ENCODE data around the genes EBP, TBC1D25, SUV39H1, ERAS, CCDC22, GAGE12J, GAGE12D and GAGE12F.

DNA sequence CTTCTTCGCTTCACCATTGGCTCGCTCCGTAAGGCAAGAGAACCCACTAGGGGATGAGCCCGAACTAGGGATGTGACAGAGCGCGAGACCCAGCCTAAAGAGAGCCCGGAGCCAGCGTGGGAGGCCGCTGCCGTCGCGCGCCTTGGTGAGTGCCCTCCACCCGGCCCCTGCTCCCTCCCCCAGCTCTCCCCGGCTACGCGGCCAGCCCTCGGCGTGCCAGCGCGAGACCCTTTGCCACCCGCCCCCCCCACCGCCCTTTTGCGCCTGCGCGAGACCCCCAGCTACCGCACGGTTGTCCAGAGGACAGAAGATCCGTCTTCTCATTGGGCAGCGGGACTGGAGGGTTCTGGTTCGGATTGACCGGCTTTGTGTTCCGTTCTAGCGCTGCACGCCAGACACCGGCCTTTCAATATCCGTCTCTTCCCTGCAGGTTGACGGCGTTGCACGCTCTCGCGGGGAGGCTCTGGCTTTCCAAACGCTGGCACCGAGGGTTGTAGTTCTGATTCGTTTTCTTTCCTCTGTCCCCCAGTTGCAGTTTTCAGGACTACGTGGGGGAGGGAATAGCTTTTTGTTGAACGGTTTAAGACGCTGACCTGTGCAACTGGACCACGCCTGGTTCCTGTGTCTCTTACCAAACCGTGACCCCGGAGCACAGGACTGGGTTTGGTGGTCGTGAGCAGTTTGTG lies at the start of gene EBP:
Gene EBP (plus strand): TSS at position 46 of the 686 bp plus-strand sequence.
- PRO-cap, result unidirectional peak, plus-strand start at position 97 of the sequence

- PRO-cap, result bidirectional peak, plus-strand start at chrX:48539707, minus-strand start at chrX:48539428; unidirectional peak, plus-strand start at chrX:48539865; unidirectional peak, minus-strand start at chrX:48540121
Observed at GRCh38 chrX:48539218-48540187, at the start of gene TBC1D25. TBC1D25 (plus strand) TSS chrX:48539714.

DNA sequence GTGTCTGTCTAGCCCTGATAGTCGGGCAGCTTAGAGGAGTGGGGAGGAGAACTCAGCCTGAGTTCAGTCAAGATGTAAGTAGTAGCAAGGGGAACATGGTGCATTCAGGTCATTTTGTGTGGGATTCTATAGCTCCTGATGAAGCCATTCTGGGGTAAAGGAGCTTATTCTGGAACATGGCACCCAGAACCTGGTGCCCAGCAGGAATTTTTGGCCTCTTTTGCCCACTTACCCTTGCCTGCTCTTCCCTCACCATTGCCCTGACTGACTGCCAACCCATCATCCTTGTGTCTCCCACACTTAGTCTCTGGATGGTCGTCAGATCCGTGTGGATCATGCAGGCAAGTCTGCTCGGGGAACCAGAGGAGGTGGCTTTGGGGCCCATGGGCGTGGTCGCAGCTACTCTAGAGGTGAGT lies 1.7 kb downstream of the RBM3 start:
- PRO-cap, result no peak

- PRO-cap, result no peak
Observed at GRCh38 chrX:48617912-48618360, 20.6 kb downstream of the WDR13 start.

DNA sequence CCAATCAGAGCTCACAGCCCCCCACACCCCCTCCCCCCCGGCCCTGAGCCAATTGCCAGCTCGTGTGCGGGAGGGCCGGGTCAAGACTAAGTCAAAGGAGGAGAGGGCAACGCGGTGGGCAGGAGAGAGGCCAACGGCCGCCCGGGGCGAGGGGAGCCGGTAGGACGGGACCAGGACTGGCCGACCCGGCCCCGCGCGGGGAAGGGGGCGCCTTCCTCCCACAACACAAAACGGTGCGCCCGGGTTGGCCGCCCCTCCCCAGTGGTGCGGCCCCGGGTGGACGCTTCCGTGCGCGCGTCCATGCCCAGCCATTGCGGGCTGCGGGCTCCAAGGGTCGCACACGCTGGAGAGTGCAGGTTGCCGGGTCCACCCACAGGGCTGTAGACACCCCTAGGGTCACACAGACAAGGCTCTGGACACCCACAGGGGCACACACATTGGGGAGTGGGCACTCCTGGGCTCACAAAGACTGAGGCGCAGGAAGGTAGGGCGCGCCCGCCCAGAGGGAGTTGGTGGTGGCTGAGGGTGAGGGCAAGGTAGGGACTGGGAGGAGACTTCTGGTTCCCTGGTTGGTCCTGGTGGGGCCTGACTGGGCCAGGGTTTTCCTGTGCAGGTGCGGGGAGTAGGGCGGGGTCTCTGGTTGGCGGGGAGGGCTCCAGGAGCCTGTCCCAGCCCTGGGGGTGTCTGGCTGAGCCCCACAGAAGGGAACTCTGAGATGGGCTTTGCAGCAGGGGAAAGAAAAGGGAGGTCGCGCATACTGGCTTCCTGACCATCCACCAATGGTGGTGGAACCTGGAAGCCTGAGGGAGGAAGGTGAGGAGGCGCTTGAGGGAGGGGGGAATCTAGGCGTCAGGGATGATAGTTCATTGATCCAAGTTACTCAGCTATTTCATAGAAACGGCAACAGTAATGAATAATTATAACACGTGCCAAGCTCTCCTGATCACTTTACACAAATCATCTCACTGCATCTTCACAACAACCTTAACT lies 6.8 kb upstream of the WAS start:
- PRO-cap, result bidirectional peak, plus-strand start at position 94 of the sequence, minus-strand start outside the sequence; unidirectional peak, plus-strand start at position 311 of the sequence

GRCh38 chrX:48686692-48686976 lies 3.0 kb downstream of the WAS start:
- PRO-cap, result no peak

DNA sequence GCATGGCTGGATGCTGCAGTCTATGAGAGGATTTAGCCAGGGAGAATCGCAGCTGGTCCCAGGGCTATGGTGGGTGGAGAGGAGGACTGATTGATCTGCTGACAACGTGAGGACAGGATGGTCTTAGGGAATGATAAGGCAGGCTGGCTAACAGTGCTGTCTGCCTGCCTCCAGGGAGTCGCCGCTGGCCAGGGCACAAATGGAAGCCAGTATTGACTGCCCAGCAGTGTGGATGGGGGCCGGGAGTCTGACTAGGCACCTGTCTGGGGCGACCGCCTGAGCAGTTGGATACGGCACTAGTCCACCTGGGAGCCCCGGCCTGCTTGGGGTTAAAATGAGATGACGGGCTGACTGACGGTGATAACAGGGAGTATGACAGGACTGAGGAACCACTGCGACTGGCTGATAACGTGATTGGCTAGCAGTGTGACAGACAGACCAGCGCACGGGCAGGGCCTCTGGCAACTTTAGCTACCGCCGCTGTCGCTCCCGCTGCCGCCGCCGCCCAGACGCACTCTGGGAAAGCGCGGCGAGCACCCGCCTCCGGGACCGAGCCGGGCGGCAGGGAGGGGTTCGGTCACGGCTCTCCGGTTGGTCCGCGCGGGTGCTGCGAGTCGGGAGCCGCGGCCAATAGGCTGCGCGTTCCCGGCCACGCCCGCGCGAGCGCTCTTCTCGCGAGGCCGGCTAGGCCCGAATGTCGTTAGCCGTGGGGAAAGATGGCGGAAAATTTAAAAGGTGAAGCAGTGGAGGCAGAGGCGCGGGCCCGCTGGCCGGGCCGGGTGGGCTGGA lies at the start of gene SUV39H1:
Gene SUV39H1 (plus strand): TSS at position 666 of the 789 bp plus-strand sequence.
- PRO-cap, result bidirectional peak, plus-strand start at position 758 of the sequence, minus-strand start at position 518 of the sequence

DNA sequence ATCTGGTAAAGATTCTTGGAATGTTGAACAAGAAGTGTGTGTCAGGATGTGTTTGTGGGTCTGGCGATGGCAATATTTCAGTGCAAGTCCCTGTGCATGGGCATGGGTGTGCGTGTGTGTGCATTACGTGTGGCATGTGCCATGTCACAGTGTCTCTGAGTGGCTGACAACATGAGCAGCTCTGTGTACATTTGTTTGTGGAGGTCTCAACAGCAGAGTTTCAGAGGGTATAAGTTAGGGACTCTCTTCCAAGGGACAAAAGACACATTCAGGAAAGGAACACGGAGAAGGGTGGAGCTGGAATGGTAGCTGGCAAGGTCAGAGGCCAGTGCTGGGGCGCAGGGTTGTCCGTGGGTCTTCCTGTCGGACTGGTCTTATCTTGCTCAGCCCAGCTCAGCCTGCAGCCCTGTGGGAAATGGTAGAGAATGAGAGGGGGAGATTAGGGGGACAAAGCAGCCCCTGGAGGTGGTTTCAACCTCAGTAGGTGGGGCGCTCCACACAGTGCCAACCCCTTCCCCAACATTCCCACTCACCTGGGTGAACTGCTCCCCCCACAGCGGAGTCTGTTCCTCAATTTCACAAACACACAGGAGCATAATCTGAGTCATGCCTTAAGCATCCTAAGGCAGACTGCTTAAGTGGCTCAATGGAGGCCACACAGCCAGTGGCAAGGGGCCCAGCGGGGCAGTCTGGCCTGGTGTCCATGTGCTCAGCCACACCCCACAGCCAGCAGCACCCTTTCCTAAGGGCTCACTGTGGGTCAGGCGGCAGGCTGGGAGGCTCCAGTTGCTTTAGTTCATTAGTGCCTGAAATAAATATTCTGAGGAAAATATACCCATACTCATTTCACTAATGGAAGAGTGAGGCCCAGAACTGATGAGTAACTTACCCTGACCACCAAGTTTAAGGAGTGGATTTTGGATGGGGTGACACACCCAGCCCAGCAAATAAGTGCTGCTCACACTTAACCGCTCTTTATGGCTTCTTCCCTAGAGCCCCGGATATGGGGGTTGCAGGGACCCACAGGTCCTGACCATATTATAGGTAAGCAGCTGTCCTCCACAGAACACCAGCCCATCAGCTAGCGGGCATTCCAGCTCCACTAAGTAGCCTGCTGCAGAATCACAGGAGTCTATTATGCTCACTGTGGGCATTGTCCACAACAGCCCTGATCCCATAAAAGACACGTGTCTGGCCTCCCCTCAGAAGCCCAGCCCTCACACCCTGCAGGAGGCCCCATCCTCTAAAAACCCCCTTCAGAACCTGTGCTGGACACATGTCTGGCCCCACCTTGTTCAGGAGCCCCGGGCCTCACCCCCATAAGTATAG lies 6.7 kb upstream of the HDAC6 start:
- PRO-cap, result no peak

GRCh38 chrX:48826152-48826728 lies at the start of gene ERAS:
ERAS (plus strand) TSS chrX:48826513.
- PRO-cap, result no peak

GRCh38 chrX:48958828-48959220 lies 1.4 kb upstream of the OTUD5 start:
- PRO-cap, result no peak

GRCh38 chrX:48961453-48962118 lies 4.2 kb upstream of the OTUD5 start:
- PRO-cap, result no peak

- PRO-cap, result no peak
Observed at GRCh38 chrX:48999078-48999634, 2.9 kb downstream of the GRIPAP1 start.

DNA sequence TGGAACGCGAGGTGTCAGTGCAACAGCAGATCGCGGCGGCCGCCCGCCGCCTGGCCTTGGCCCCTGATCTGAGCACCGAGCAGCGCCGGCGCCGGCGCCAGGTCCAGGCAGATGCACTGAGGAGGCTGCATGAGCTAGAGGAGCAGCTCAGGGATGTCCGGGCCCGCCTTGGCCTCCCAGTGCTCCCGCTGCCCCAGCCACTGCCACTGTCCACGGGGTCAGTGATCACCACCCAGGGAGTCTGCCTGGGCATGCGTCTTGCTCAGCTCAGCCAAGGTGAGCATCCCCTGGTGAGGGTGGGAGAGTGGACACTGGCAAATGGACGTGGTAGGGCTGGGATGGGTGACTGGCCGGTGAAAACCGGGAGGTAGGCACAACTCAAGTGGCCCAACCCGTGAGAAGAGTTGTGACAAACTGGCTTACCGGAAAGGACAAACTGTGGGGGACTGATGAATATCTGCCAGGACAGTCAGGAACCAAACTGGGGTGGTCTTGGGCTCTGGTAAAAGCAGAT lies 5.6 kb downstream of the CCDC120 start:
- PRO-cap, result no peak

DNA sequence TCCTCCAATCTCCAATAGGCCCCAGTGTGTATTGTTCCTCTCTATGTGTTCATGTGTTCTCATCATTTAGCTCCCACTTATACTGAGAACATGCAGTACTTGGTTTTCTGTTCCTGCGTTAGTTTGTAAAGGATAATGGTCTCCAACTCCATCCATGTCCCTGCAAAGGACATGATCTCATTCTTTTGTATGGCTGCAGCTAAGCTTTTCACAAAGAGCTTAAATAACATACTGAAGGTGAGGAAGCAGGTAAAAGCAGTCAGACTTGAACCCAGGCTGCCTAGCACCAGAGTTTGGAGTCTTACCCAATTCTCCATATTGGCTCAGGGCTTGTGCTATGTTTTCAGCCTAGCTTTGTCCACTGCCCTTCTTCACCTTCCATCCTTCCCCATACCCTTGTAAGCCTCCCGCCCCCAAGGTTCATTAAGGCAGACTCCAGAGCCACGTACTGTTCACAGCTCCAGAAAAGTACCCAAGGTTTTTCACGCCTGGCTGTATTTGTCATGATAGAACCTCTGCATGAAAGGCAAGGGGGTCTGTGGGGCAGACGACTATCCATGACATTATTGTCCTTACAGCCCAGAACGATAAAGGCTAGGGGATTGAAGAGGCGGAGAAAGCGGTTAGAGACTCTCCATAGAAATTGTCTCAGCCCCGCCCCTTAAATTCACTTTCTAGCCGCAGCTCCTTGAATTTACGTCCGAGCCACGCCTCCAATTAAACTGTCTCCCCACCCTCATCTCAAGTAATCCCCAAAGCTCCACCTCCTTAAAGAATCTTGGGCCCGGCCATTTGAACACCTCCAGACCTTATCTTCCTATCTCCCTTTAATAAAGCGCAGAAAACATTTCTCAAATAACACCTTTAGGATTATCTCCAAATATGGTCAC lies 7.6 kb upstream of the MAGIX start:
- PRO-cap, result no peak

GRCh38 chrX:49235207-49235853 lies at the start of gene CCDC22:
CCDC22 (plus strand) TSS chrX:49235470.
- PRO-cap, result unidirectional peak, plus-strand start at chrX:49235534

- PRO-cap, result no peak
Observed at GRCh38 chrX:49309503-49310043, 6.1 kb downstream of the GAGE10 start.

GRCh38 chrX:49321958-49322266 lies at the start of gene GAGE12J:
GAGE12J (plus strand) TSS chrX:49322037.
- PRO-cap, result no peak

GRCh38 chrX:49541328-49541802 lies at the start of gene GAGE12D:
GAGE12D (plus strand) TSS chrX:49541733.
- PRO-cap, result no peak

DNA sequence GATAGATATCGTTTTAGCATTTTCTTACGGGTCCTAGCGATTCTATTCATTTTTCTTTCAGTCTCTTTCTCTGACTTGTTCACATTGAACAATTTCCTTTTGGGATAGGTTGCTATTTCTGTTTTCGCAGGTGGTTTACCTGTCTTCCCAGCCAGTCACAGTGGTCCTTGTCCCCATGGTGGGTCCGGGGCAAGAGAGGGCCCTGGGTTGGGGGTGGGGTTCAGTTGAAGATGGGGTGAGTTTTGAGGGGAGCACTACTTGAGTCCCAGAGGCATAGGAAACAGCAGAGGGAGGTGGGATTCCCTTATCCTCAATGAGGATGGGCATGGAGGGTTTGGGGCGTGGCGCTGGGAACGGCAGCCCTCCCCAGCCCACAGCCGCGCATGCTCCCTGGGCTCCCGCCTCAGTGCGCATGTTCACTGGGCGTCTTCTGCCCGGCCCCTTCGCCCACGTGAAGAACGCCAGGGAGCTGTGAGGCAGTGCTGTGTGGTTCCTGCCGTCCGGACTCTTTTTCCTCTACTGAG lies at the start of gene GAGE12F:
Gene GAGE12F (plus strand): TSS at position 426 of the 524 bp plus-strand sequence.
- PRO-cap, result no peak

DNA sequence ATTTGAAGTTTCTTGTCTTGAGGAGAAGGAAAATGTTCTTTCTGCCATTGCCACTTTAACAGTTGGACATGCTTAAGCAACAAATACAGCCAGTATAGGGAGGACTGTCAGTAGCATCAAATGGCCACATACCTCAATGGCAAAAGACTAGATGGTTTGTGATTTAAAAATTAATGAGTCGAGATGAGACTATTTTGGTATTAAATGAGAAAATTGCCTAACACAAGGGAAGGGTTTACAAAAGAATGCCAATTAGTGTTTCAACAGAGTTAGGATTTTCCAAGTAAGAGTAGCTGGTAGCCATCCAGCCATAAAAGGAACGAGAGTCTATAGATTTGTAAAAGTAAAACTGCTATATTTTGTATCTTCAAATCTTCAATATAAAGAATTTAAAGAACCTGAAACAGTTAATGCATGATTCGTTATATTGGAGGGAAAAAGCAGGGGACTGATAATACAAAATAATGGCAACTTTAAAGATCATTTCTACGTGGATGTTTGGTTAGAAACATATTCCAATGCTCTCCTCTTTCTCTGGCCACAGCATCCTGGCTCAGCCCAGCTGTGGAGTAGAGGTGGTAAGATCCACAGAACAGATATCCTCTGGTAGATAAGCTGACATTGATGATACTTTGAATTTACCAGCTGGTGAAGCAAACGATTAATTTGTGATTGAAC lies 105.8 kb downstream of the AKAP4 start:
- PRO-cap, result no peak